T-cell (primary cell): ENCODE measurements around the genes KCNA1 and ANO2.

DNA sequence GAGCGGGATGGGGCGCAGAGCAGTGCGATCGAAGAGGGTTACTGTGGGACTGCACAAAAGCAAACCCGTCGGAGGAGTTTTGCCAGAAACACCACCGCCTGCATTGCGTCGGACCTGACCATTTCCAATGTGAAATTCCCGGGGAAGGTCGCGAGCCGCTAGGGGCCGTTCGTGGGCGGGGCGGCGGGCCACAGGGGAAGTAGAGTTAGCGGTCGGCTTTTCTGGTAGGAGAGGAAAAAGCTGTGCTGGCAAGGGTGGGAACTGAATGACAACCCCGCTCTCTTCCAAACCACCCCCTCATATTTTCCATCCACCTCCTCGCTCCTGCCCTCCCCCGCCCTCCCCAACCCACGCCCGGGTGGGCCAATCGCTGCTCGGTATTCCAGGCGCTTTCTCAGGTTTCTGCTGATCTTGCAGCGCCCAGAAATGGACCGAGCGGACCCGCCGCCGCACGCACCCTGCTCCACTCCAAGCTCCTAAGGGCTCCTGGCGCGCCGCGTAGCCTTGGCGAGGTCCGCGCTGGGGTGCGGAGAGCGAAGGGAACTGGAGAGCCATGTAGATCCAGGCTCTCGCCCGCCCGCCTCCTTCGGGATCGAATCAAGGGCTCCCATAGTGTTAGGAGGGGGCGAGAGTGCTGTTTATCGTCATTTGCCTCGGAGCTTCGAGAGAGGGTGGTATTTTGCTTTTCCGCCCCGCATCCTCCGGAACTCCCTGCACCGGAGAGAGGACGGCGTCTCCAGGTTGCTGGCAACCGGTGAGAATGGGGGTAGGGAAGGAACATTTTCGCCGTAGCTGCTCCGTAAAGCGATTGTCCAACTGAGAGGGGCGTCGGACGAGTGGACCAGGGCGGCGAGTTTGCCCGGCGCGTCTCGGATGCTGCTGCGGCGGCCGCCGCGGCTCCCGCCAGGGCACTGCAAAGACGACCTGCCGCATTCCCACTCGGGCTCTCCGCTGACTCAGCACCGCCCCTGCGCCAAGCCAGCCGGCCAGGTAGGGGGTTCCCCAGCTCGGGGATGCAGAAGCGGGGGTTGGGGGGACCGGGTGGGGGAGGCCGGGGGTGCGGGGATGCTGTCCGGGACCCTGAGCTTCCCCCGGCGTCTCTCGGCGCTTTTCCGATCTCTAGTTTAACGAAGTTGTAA, at the start of gene KCNA1:
TSS of gene KCNA1 (plus strand) at position 423 of the 1,139 bp plus-strand sequence.
- PRO-cap, 7 experiments = no peak in any of the 7 experiments

GRCh38 chr12:5080416-5080814, 36.7 kb downstream of the KCNA5 start:
- PRO-cap, 7 experiments = no peak in any of the 7 experiments

DNA sequence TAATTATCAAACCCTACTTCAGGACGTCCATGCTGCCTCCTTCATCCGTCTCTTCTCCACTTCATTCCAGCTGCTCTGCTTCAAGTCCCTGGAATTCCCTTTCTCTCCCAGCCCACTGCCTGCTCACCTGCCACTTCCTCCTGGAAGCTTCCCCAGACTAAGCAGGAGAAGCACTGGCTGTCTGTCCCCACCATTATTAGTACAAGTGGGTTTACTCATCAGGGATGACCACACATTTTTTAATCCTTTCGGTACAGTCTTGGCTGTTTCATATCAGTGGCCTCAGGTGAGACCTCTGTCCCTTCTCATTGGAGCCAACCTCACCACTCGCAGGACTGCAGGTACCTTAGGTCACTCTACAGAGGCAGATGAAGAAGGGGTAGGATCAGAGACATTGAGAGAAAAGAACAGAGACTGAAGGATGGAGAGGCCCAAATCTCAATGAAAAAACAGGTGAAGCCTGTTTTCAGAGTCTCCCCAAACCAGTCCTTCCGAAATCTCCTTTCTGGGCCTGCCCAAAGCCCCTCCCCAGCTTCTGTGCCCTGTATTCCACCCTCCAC, 18.0 kb downstream of the ANO2 start:
- PRO-cap, 7 experiments = no peak in any of the 7 experiments

- PRO-cap, 7 experiments = no peak in any of the 7 experiments
Measured at GRCh38 chr12:5944515-5945613, at the start of gene ANO2. TSS of gene ANO2 (minus strand) at chr12:5945259.

DNA sequence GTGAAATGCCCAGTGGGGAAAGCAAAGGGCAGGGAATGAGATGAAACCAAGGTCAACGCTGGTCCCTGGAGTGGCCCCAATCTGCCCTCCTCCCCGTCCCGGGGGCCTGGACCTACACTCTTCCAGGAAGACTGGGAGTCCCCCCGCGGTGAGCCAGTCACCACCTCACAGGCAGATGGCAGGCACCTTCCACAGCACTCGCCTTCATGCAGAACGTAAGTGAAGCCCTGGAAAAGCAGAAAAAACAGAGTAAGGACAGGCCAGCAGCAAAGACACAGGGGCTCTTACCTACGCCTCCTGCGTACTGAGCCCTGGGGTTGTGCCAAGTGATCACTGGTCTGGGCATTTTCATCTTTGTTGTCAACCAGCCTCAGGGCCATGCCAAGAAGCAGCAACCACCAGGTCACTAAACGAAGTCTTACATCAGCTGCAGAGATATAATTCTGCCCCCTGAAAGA, 26.5 kb upstream of the ANO2 start:
- PRO-cap, 7 experiments = no peak in any of the 7 experiments

GRCh38 chr12:6056254-6056906, 68.1 kb downstream of the VWF start:
- PRO-cap, 7 experiments = peak in 7 of 7 experiments; most common plus-strand start chr12:6056632 (in 5)

DNA sequence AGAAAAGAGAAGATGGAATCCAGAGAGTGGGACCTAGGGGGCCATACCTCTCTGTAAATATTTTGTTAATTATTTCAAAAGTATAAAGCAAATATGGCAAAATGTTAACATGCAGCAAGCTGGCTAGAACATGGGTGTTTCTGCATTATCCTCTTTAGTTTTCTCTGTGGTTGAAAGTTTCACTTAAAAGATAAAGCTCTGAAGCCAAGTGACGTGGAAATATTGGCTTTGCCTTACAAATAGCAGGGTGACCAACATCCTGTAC, 10.5 kb upstream of the VWF start:
- PRO-cap, 7 experiments = no peak in any of the 7 experiments

DNA sequence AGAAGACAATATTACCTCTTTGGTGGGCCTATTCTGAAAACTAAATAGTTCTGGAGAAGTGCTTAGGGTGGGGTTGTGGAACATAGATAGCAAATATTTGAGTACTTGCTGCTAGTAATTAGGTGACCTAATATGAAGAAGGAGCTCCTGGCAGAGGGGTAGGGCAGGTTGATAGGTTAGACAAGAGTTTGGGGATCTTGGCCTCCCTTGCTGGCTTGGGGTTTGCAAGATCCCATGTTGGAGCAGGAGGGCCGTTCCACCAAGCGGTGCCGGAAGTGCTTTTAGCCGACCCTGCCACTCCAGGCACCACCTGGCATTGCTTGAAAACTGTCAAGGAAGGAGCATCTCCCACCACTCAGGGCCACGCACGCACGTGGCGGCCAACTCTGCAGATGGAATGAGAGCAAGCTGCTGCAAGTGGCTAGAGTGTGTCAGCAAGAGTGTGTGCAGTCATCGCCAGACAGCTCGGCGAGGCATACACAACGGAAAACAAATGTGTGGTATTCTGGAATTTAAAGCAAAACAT, 11.0 kb downstream of the CD9 start:
- PRO-cap, 7 experiments = no peak in any of the 7 experiments

DNA sequence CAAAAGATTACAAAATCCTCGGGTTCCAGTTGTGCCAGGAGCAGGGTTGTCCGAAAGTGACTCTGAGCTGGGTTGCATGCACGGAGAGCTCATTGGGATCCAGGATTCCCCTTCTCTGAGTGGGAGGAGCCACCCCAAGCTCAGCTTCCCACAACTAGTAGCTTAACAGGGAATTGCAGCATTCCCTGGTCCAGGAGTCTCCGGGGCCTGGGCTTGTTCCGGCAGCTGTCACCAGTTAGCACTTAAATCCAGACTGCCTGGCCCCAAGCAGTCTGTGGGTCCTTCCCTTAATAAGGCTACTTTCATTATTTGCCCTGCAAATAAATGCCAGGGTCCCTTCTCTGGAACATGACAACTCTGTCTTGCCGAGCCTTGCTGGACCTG, 50.2 kb downstream of the CD9 start:
- PRO-cap, 7 experiments = no peak in any of the 7 experiments

DNA sequence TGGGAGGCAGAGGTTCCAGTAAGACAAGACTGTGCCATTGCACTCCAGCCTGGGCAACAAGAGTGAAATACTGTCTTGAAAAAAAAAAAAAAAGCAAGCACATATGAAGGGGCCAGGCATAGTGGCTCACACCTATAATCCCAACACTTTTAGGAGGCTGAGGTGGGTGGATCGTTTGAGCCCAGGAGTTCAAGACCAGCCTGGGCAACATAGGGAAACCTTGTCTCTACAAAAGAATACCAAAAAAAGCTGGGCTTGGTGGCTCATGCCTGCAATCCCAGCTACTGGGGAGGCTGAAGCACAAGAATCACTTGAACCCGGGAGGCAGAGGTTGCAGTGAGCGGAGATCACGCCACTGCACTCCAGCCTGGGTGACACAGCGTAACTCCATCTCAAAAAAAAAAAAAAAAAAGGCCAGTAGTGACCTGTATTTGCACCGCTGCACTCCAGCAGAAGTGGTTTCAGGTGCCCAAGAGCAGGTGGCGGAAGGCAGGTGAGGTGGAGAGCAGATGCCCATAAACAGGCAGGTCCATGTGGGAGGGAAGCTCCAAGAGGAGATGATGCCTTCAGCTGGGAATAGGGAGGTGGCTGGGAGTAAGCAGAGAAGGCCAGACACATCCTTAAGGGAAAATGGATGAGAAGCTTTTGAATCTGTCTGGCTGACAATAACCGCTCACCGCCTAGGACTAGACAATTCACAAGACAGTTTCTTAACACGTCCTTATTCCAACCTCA, 44.2 kb upstream of the PLEKHG6 start:
- PRO-cap, 7 experiments = no peak in any of the 7 experiments

GRCh38 chr12:6273943-6274427, 36.5 kb upstream of the PLEKHG6 start:
- PRO-cap, 7 experiments = no peak in any of the 7 experiments

GRCh38 chr12:6277161-6277525, 33.3 kb upstream of the PLEKHG6 start:
- PRO-cap, 7 experiments = no peak in any of the 7 experiments

- PRO-cap, 7 experiments = no peak in any of the 7 experiments
Measured at GRCh38 chr12:6279665-6280497, 30.6 kb upstream of the PLEKHG6 start.

- PRO-cap, 7 experiments = no peak in any of the 7 experiments
Measured at GRCh38 chr12:6307516-6307804, 3.0 kb upstream of the PLEKHG6 start.

GRCh38 chr12:6338915-6339726, 2.8 kb downstream of the TNFRSF1A start:
- PRO-cap, 7 experiments = no peak in any of the 7 experiments

GRCh38 chr12:6355479-6355939, 13.6 kb upstream of the TNFRSF1A start:
- PRO-cap, 7 experiments = no peak in any of the 7 experiments

- PRO-cap, 7 experiments = no peak in any of the 7 experiments
Measured at GRCh38 chr12:6388222-6388881, 4.4 kb downstream of the LTBR start.

DNA sequence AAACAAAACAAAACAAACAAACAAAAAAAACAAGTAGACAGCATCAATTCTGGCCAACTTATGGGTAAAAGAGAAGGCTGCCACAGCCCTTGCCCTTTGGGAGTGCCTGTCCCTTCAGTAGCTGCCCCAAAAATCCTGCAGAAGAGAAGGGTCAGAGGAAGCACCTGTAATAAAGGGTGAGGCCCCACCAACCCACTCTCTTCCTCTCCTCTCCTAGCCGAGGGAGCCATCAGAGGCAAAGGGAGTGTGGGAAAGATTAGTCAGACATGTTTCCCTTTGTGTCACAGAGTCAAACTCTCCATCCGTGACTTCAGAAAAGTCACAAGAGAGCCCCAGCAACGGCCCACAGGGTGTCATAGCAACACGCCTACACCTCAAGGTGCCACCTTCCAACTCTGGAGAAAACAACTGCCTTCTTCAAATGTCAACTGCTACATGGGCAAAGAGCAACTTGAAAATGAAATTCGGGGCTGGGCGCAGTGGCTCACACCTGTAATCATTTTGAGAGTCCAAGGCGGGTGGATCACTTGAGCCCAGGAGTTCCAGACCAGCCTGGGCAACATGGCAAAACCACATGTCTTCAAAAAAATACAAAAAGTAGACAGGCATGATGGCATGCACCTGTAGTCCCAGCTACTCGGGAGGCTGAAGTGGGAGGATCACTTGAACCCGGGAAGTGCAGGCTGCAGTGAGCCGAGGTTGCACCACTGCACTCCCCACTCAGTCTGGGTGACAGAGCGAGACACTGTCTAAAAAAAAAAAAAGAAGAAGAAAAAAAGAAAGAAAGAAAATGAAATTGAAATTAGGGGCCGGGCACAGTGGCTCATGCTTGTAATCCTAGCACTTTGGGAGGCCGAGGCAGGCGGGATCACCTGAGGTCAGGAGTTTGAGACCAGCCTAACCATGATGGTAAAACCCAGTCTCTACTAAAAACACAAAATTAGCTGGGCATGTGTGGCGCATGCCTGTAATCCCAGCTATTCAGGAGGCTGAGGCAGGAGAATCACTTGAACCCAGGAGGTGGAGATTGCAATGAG, 17.6 kb upstream of the CD27 start:
- PRO-cap, 7 experiments = peak in 7 of 7 experiments; most common plus-strand start position 420 of the sequence (in 7); most common minus-strand start position 298 of the sequence (in 6)

- PRO-cap, 7 experiments = no peak in any of the 7 experiments
Measured at GRCh38 chr12:6514053-6514721, 20.1 kb upstream of the GAPDH start.

- PRO-cap, 7 experiments = no peak in any of the 7 experiments
Measured at GRCh38 chr12:6530438-6531049, 3.8 kb upstream of the GAPDH start.